Mononuclear cell (primary cell): ENCODE measurements around a stretch of chr4.

DNA sequence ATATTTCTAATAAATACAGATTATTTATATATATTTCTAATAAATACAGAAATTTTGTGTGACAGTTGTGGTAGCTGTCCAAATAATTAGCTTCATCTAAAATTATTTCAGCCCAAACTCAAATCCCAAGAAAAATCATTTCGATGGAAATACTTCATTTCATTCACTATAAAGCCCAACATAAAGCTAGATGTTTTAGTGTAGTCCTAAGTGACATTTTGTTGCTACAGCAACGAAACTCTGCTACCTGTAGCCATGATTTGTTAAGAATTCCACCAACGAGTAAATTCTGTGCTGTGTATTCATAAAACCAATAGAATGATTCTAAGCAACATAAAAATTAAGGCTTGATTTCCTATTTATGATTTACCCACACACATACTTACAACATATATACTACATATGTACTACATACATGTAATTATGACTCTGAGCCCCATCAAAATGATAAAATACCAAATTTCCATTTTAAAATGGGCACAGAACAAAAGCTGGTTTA, 2.7 kb downstream of the SH3RF1 start:
- RRBS = no CpG with 5 or more reads among the region's 3 CpGs

- RRBS = no CpG with 5 or more reads among the region's 6 CpGs
Measured at GRCh38 chr4:169271854-169272140, 1.0 kb upstream of the SH3RF1 start.

GRCh38 chr4:169537482-169538374, 74.7 kb downstream of the NEK1 start:
- RRBS = no CpG with 5 or more reads among the region's 6 CpGs

GRCh38 chr4:169611016-169611382, 1.4 kb downstream of the NEK1 start:
- RRBS = no CpG with 5 or more reads among the region's 5 CpGs

- RRBS = no CpG with 5 or more reads among the region's 4 CpGs
Measured at GRCh38 chr4:169622619-169622882, 2.2 kb downstream of the CLCN3 start.

DNA sequence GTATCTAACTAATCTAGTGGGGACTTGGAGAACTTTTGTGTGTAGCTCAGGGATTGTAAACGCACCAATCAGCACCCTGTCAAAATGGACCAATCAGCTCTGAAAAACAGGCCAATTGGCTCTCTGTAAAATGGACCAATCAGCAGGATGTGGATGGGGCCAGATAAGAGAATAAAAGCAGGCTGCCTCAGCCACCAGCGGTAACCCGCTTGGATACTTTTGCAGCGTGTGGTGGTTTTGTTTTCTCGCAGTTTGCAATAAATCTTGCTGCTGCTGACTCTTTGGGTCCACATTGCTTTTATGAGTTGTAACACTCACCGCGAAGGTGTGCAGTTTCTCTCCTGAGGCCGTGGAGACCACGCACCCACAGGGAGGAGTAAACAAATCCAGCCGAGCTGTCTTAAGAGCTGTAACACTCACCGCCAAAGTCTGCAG, 2.2 kb upstream of the AADAT start:
- RRBS = no CpG with 5 or more reads among the region's 11 CpGs

- RRBS = no CpG with 5 or more reads among the region's 1 CpG
Measured at GRCh38 chr4:172028071-172028404, 214.8 kb downstream of the GALNTL6 start.

GRCh38 chr4:173210188-173210573, 41.6 kb downstream of the GALNT7 start:
- RRBS = no CpG with 5 or more reads among the region's 11 CpGs

DNA sequence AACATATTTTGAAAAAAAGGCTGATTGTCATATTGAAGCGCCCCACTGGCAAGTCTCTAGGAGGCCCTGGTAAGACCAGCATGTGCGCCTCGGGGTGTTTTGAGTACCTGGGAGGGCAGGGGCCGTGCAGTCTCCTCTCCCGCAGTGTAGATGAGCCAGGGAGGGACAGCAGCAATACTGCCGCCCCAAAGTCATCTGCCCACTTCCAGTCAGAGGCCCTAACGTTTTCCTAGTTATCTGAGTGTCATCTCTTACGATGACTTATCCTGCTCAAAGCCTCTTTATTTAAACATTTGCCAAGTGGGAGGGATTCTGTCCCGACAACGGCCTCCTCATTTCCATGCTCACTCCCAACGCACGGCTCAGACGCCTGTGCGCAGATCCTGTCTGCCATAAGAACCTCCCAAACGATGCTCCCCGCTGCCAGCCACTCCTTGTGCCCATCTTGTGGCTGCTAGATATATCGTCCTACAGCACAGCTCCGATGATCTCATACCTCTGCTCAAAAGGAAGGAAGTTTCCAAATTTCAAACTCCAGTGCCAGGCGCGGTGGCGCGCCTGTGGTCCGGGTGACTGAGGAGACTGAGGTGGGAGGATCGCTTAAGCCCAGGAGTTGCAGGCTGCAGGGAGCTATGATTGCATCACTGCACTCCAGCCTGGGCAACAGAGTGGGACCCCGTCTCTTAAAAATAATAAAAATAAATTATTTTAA, 17.2 kb upstream of the SCRG1 start:
- RRBS = no CpG with 5 or more reads among the region's 25 CpGs

- RRBS = 4% methylated on average over 32 of the region's 79 CpGs
Measured at GRCh38 chr4:173508903-173510095, 20.7 kb downstream of the HAND2 start.

DNA sequence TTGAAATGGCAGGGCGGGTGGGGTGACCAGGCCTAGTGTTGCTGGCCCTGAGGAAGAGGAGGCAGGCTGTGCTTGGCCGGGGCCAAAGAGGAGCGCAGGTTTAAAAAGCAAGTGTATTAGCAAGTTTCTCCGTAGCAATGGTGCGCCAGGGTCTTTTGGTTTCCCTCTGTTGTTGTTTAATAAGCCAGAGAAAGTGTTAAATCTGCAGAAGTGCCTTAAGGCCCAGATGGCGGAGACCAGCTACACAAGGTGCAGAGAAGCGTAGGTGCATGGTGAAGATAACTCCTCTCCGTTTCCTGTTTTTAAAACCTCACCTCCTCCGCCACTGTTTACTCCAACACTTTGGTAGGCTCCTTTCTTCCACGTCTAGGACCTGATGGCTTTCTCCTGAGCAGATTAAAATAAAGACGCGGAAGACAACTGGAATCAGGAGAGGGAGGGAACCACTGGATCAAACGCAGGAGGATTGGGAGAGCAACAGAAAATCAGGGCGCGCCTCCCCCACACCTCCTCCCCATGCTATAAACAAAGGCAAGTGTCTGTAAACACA, 5.3 kb downstream of the HAND2 start:
- RRBS = no CpG with 5 or more reads among the region's 15 CpGs

DNA sequence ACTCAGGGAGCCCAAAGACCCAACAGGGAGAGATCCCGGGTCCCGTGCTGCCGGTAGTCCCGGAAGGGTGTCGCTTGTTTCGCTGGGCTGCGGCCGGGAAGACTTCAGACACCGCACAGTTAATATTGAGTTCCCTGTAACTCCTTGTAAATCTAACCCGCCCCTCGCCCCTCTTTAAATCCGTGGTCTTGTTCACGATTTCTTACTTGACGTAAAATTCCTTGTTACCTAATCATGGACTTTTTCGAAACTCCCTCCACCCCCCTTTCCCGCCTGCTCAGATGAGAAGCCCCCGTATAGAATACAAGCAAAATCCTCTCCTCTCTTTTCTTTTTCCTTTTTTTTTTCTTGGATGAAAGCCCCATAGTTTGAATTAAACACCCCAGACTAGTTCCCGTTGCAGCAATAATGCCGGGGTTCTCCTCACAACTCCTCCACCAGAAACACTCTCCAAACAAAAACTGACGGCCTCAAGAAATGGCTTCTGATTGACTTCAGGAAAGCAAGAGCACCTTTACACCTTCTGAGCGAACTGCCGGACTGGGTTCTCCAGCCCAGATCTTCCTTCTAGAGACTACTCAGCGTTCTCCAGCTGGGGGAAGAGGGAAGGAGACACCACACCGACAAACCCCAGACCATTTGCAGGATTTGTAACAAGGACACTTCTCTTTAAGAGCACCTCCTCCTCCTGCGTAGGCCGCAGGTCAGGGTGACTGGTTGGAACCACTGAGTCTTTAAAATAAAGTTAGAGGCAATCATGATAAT, 4.1 kb downstream of the HAND2 start:
- RRBS = no CpG with 5 or more reads among the region's 26 CpGs

GRCh38 chr4:173526738-173527971, 2.9 kb downstream of the HAND2 start:
- RRBS = 17% methylated on average over 15 of the region's 58 CpGs

GRCh38 chr4:173947565-173948028, 335.9 kb downstream of the FBXO8 start:
- RRBS = no CpG with 5 or more reads among the region's 3 CpGs

- RRBS = no CpG with 5 or more reads among the region's 30 CpGs
Measured at GRCh38 chr4:176000928-176001717, 64.5 kb upstream of the WDR17 start.

GRCh38 chr4:176383234-176384075, 63.7 kb downstream of the SPCS3 start:
- RRBS = no CpG with 5 or more reads among the region's 8 CpGs

DNA sequence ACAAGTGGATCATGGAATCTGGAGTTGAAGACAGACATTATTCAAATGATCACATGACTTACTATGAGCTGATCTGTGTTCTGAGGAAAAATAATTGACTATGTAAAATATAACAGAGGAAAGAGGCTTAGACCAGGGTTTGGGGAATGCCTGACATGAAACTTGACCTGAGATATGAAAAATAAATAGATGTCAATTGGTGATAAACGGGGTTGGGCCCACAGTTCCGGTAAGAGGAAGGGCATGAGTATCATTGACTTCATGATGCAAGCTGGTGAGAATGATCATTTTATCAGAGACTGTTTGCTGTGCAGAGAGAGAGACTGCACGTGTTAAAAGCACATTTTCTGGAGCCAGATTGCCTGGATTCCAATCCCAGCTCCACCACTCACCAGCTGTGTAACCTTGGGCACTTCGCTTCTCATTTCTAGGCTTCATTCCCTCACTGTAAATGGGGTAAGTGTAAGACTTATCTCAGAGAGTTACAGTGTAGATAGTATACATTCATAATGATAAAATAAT, 179.1 kb downstream of the SPCS3 start:
- RRBS = no CpG with 5 or more reads among the region's 4 CpGs

GRCh38 chr4:177010282-177010855, 217.6 kb upstream of the VEGFC start:
- RRBS = no CpG with 5 or more reads among the region's 3 CpGs